OCI-LY7 (cell line): Measurements from ENCODE around the genes VN1R2 and NLRP12.

- PRO-cap, result no peak
- RAMPAGE, long total RNA, result no peak
Observed at GRCh38 chr19:51959865-51960379, 26.7 kb downstream of the ZNF350 start.

GRCh38 chr19:52138622-52139677, 788 bp downstream of the ZNF616 start:
- PRO-cap, result no peak
- RAMPAGE, long total RNA, result no peak

- PRO-cap, result no peak
- RAMPAGE, long total RNA, result no peak
Observed at GRCh38 chr19:52201566-52201864, 11.7 kb downstream of the PPP2R1A start.

- PRO-cap, result no peak
- RAMPAGE, long total RNA, result no peak
Observed at GRCh38 chr19:52203735-52204058, 13.8 kb downstream of the PPP2R1A start.

DNA sequence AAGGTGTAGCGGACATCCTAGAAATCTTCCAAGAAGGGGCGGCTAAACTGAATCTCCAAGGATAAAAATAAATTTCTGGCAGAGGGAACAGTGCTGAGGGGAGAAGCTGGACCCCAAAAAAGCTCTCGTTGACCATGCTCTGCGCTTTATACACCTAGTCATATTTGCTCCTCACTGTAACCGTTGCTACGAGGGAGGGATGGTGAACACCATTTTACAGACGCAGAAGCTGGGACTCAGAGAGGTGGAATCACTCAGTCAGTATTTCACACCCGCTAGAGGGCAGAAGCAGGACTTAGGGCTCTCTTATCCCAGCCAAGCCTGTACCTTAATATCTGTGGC, 15.6 kb downstream of the PPP2R1A start:
- PRO-cap, result no peak
- RAMPAGE, long total RNA, result no peak

DNA sequence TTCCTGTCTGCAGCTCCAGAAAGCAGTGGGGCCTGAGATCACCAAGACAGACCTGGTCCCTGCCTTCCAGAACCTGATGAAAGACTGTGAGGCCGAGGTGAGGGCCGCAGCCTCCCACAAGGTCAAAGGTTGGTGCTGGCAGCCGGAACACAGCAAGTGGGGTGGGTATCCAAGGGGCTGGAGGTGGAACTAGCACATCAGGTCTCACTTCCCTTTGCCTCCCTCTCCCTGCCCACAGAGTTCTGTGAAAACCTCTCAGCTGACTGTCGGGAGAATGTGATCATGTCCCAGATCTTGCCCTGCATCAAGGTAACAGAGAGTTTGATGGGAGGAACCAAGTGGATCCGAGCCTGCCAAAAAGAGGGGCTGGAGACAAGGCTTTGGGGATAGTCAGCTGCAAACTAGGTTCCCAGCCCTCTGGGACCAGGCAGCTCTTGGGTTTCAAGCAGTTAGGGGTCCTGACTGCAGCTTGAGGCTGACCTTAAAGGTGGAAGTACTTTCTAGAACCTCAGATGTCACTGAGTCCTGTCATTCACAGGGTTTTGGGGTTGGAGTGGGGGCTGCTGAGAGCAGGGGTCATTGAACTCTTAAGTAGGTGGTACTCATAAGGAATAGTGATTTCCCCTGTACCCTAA, 26.0 kb downstream of the PPP2R1A start:
- PRO-cap, result no peak
- RAMPAGE, long total RNA, result no peak

- PRO-cap, result no peak
- RAMPAGE, long total RNA, result no peak
Observed at GRCh38 chr19:52223946-52224355, 34.1 kb downstream of the PPP2R1A start.

DNA sequence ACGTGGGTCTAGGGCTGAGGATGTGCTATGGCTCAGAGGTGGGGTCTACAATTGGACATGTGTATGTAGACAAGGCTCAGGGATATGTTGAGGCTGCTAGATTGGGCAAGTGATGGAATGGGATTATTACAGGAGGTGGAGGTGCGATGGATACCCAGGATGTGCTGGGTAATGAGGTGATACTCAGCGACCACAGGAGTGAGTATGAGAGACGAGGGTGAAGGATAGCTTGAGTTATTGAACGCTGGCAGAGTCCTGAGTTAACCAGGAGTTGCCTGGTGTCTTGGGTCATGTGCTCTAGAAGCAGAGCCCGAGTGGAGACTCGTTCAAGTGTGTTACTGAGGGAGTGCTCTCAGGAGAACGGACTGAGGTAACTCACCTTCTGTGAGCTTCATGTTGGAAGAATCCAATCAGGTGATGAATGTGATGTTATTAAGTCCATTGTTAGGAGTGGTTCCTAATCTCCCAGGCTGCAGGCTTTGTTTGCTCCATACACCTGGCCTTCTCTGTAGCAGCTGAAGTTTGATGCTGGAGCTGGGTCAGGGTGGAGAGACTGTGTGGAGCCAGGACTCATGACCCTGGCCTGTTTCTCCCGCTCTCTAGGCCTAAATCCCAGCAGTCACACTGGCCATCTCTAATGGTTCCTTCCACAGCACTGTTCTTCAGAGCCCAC, 38.4 kb downstream of the PPP2R1A start:
- PRO-cap, result no peak
- RAMPAGE, long total RNA, result no peak

GRCh38 chr19:52291790-52292795, 4.9 kb upstream of the ZNF480 start:
- PRO-cap, result no peak
- RAMPAGE, long total RNA, result no peak

GRCh38 chr19:52390948-52391450, 6.7 kb upstream of the ZNF528 start:
- PRO-cap, result no peak
- RAMPAGE, long total RNA, result no peak

DNA sequence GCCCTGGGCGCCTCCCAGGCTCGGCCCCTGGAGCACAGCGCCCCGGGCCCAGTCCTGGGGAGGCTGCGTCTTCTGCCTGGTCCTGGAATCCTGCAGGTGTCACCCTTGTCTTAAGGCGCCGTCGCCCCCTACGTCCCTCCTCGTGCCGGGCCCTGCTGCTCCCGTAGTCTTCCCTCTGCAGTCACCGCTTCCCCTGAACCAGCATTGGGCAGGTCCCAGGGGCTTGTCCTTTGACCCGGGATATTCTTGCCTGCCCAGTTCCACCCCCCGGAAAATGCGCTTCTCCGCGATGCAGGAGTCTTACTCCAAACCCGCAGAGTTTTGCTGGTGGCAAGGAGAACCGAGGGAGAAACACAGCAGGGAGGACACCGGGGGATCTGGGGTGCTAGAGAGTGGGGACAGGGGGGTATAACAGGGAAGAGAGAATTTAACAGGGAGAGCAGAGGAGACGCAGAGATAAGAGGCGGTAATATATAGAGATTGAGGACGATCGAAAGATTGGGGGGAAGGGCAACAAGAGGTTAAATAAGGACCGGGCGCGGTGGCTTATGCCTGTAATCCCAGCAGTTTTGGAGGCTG, 34.2 kb upstream of the ZNF808 start:
- PRO-cap, result no peak
- RAMPAGE, long total RNA, result no peak

DNA sequence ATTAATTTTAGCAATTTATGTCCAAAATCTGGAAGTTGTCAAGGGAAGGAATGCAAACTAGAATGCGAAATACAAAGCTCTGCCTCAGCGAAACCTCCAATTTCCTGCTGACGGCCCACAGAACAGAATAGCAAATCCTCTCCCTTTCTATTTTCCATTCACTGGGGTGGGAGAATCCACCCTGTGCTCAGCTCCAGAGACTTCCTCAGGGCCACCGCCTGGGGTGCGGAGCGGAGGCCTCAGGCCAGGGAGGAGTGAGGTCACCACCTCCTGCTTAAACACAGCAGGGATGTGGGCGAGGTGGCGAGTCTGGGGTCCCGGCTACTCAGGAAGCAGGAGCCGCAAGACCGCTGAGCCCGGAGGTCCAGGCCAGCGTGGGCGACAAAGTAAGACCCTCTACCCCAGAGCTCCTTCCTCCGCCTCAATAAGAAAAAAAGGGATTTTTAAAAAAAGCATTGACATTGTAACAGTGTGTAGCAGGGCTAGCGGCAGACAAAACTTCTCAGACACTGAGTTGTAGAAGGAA, 681 bp upstream of the ZNF320 start:
- PRO-cap, result no peak
- RAMPAGE, long total RNA, result no peak

DNA sequence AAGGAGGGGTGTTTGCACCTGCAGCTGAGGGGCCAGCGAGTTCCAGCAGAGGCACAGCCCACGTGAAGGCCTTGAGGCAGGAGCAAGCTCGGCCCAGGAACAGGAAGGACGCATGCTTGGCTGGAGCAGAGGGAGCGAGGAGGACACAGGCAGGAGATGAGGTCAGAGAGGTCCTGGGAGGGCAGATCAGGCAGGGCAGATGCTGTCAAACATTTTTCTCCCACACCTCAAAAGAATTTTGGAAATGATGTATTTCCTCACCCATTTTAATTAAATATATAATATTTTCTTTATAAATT, 9.3 kb downstream of the ZNF415 start:
- PRO-cap, result no peak
- RAMPAGE, long total RNA, result no peak

GRCh38 chr19:53257948-53258514, at the start of gene VN1R2:
Gene VN1R2, plus strand, starts transcription at chr19:53258292.
- PRO-cap, result no peak
- RAMPAGE, long total RNA, result no peak

- PRO-cap, result no peak
- RAMPAGE, long total RNA, result no peak
Observed at GRCh38 chr19:53389946-53390549, 4.9 kb upstream of the ZNF765 start.

GRCh38 chr19:53497347-53498088, 30.0 kb downstream of the ZNF813 start:
- PRO-cap, result no peak
- RAMPAGE, long total RNA, result no peak

DNA sequence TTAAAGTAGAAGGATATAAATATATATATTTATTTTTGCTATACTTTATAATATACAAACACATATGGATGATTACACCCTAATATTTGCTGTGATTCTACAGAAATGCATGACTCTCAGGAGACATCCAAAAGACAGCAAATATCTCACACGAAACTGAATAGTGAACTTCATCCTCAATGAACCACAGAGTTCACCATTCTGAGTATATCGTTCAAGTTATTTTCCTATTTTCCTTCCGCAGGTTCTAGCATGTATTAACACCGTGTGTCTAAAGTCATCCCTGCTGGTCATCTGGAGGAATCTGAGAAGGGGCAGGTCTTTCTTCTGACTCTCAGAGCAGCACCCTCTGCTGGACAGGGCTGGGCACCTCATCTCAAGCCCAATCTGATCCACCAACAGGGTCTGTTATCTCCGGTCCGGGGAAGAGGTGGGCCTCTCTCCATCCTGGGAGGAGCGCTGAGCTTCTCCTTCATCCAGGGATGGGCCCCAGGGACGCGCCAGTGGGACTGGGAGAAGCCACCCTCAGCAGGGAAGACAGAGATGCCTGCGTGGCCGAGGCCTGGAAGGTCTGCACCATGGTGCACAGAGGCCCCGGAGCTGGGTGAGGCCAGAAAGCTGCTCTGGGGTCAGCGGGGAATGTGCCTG, 26.1 kb upstream of the ZNF331 start:
- PRO-cap, result no peak
- RAMPAGE, long total RNA, result no peak

DNA sequence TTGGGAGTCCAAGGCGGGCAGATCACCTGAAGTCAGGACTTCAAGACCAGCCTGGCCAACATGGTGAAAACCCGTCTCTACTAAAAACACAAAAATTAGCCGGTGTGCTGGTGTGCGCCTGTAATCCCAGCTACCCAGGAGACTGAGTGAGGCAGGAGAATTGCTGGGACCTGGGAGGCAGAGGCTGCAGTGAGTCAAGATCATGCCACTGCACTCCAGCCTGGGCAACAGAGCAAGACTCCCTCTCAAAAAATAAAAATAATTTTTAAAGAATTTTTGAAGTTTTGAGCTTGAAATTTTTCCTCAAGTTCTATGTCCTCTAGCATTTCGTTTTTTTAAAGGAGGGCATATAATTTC, 35.9 kb downstream of the ZNF331 start:
- PRO-cap, result no peak
- RAMPAGE, long total RNA, result no peak

DNA sequence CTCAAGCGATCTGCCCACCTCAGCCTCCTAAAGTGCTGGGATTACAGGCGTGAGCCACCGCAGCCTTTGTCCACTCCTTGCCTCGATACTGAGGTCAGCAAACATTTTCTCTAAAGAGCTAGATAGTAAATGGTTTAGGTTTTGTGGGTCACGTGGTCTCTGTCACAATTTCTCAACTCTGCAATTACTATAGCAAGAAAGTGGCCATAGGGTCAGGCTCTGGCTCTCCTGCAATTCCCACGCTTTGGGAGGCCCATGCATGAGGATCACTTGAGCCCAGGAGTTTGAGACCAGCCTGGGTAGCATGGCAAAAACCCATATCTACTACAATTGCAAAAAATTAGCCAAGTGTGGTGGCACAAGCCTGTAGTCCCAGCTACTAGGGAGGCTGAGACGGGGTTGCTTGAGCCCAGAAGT, 42.7 kb downstream of the NLRP12 start:
- PRO-cap, result no peak
- RAMPAGE, long total RNA, result no peak

- PRO-cap, result no peak
- RAMPAGE, long total RNA, result no peak
Observed at GRCh38 chr19:53824065-53824566, at the start of gene NLRP12. Gene NLRP12, minus strand, starts transcription at chr19:53824314.